Cardiac ventricle fibroblast (primary cell): ENCODE measurements around a stretch of chr3.

DNA sequence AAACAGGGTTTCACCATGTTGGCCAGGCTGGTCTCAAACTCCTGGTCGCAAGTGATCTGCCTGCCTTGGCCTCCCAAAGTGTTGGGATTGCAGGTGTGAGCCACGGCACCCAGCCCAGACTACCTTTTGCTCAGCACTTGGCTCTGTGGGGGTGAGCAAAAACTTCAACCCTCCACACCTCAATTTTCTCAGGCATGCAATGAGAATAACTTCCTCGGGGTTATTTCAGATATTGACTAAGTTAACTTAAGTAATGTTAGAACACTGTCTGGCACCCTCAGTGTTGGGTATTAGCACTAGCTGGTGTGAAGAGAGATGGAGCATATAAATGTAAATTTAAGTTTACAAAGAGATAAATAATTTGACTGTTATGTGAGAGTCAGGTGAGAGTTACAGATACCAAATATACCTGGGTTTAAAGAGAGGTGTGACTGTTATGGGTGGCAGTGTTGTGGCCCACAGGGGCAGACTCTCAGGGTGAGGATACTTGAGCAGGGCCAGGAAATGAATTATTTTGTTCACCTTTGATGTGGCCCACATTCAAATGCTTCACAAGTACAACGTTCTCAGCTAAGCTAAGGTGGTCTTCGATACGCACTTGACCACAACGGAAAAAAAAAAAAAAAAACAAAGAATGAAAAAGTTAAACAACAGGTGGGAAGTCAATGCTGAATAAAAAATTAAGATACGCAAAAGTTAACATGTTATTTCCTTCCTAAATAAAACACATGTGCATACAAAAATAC, 28.9 kb downstream of the CPOX start:
- RAMPAGE, long total RNA = no peak

GRCh38 chr3:98734334-98734636, 28.9 kb upstream of the ST3GAL6 start:
- RAMPAGE, long total RNA = no peak

GRCh38 chr3:98761616-98762306, 1.4 kb upstream of the ST3GAL6 start:
- RAMPAGE, long total RNA = no peak

- RAMPAGE, long total RNA = no peak
Measured at GRCh38 chr3:98764571-98764929, 1.4 kb downstream of the ST3GAL6 start.

- RAMPAGE, long total RNA = no peak
Measured at GRCh38 chr3:98785019-98785686, 22.0 kb downstream of the ST3GAL6 start.

DNA sequence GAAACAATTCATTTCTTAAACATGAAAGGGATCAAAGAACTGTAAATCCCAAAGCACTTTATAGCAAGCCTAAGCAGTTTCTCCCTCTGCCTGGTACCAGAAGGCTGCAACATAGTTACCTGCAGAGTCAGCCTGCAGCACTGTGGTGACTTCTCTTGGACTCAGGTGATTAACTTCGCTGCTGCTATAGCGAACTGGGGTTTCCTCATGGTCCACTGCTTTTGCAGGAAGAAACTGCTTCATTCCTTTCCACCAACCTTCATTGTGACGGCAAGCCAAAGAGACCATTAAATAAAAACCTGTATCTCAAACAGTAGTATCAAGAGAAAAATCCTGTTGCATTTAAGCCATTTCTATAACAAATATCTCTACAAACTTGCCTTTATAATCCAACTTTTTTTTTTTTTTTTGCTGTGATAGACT, 37.3 kb downstream of the ST3GAL6 start:
- RAMPAGE, long total RNA = no peak

GRCh38 chr3:98806601-98807532, 43.7 kb downstream of the ST3GAL6 start:
- RAMPAGE, long total RNA = no peak

DNA sequence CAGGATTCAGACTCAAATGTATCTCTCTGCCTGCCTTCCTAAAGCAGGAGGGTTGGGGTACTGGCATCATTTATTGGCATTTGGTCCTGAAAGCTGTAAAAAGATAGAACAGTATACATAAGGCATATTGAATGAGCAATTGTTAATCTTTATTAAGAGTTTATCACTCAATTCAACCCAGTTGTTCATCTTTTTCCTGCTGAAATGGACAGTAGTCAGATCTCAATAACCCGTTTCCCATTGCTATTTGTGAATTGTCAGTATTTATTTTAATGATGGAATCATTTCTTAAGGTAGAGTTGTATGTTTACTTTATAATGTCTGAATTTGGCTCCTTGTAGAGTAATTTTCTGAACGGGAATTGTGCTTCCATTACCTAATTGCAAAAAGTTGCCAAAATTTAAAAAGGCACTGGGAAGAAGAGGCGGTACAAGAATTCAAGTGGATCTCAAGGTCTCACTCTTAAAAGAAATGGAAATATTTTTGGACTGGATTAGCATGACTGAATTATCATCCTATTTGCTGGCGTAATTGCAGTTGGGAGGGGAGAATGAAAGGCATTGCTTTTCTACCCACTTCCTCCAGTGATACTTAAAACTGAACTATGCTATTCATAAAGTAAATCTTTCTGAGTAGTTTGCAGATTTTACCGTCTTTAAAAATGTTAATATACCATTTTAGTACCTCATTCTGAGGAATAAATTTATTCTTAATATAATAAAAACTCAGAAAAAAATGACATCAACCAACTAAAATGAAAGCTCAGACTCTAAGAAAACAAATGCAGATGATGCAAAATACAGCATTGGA, 46.2 kb downstream of the COL8A1 start:
- RAMPAGE, long total RNA = no peak

- RAMPAGE, long total RNA = no peak
Measured at GRCh38 chr3:99849579-99850376, 32.1 kb downstream of the CMSS1 start.

DNA sequence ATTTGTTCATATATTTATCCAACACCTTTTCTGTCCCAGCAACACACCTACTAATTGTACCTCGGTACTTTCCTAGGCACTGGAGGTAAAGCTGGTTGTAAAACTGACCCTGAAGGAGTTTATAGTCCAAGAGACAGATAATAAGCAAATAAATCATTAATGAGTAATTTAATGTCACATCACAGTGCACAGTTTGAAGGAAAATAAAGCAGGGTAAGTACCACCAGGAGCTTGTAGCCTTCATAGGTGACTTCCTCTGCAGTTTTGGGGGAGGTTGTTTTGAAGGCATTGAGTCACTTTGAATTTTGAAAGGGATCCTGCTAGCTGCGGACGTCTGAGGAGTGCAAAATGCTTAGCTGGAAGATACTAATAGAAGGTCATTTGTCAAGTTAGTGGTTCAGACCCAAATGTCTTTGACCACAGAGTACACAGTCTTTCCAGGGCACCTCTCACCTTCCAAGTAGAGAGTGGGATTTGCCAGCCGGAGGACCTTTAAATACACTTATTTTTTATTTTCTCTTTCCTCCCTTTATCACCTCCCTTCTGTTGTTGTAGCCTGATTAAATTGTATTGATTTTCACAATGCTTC, 53.8 kb downstream of the CMSS1 start:
- RAMPAGE, long total RNA = no peak

DNA sequence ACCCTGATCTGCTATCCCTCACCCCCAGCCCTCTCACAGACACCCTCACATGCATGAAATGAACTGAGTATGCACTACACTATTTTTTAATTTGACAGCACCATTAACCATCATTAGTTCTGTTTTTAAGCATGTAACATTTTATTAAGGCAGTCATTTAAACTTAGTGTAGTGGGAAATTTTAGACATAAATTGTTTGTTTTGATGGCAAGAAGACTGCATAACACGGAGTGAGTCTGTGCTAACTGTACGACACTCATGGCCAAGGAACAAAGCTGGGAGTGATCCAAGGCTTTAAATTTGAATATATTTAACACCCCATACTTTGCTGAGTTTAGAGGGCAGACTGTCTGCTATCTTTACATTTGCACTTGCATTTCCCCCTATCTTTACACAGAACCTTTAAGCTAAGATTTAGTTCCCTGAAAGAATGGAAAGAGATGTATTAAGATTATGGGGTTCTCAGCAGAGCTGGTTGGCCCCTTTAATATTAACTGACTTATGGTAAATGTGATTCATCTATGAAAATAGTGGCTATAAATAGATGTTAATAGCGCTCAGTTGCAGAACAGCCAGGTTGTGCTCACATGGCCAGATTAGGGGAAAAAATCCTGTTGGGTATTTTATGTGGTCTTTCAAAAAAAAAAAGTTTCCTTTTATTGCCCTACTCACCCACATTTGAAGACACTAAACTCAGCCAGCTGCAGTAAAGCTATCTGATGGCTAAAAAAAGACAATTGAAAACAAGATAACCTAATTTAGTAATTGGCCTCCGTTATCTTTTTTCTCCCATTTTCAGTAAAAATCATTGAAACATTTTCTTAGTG, 120.7 kb downstream of the CMSS1 start:
- RAMPAGE, long total RNA = no peak

DNA sequence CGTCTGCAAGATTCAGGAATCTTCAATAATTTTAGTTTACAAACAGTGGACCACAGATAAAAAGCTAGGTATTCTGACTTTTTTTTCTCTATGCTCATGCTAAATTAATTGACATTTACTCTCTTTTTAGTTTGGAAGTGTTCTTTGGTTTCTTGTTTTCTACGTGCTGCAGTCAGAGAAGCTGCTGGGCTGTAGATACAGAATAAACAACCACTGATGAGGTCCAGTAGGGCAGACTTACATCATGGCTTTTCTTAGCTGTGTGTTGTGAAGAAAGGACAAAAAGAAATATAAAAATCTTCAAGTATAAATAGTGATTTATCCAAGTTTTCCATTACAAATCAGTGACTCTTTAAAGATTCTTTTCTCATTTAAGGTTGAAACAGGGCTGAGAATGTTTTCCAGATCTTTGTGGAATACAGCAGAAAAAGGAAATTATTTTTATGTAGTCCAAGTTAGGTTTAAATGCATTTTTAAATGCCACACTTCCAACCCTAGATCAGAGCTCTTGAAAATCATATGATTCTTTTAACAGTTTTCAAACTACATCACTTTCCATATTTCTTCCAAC, 122.2 kb downstream of the CMSS1 start:
- RAMPAGE, long total RNA = no peak

DNA sequence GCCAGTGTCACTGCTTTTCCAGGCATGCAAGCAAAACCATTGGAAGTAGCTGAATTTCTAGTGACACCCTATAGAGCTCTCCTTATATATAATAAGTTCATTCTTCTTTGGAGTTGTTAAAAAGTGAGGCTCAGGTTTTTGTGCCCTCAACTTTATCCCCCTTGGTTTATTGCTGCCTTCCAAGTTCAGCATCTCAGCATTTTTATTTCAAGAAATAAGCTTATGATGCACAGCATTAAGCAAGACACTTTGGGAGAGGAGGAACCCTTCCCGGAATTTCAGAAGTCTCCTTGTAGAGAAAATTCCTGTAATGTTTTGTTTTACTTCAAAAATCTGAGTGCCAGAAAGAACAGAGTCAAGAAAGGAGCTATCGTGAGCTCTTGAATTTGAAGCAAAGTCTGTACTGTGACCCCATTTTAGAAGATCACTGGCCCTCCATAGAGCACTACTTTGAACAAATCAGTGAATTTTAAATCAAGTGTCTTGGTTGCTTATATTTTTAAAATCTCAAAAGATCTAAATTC, 93.1 kb downstream of the FILIP1L start:
- RAMPAGE, long total RNA = no peak

- RAMPAGE, long total RNA = no peak
Measured at GRCh38 chr3:100041014-100041146, 73.4 kb downstream of the FILIP1L start.

GRCh38 chr3:100041832-100043002, 72.1 kb downstream of the FILIP1L start:
- RAMPAGE, long total RNA = no peak

DNA sequence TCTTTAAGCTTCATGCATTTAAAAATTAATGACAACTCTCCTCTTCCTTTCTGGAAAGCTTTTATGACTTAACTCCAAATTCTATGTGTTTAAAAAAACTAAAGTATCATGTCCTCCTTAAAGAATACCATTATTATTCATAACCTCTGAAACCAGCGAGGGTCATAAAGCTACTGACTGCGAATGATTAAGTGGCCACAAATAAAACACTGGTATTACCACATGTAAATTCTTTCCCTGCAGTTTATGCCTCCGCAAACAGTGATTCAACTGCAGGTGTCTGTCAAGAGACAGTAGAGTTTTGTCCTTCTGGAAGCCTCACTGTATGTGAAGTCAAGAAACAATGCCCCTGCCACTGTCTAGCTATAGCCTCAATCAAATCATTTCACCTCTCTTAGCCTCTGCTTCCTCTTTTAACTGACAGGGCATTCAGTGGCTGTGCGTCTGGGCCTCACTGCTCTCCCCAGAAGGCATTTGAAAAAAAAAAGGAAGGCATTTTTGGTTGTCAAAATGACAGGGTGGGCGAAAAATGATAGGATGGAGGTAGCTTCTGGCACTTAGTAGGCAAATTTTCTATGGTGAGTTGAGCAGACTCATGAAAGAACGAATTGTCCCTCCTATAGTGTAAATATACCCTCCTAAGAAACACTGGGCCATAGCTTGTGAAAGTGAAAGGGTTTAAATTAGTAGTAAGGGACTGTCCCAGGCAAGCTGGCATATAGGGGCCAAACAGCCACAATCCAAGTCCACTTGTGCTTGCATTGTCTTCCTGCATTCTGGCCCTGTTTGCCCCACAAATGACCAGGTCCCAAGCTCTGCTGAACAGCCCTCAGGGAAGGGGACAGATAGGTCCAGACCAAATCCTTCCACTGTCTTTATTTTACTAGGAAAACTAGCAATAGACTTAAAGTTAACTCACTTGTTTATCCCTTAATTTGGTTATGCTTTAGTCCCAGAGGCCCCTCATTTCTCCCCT, 66.7 kb downstream of the FILIP1L start:
- RAMPAGE, long total RNA = no peak

DNA sequence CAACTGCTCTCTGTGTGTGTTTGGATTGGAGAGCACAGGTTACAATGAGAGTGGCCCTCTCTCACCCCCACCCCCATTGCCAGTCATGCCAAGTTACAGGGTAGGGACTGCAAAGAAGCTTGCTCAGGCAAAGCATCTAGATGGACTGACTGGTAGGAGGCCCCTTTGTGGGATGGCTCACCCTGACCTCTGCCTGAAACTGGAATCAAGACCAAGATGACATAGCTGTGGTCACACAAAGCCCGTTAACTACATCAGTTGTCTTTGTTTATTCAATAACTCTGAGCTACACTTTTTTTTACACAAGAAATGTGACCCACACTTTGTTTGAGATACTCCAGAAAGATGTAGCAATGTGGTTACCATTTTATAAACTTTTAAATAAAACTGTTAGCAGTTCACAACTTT, 10.2 kb downstream of the FILIP1L start:
- RAMPAGE, long total RNA = no peak

GRCh38 chr3:100352532-100353231, 18.1 kb downstream of the NIT2 start:
- RAMPAGE, long total RNA = no peak

GRCh38 chr3:100377620-100377906, 23.3 kb downstream of the TOMM70 start:
- RAMPAGE, long total RNA = no peak

DNA sequence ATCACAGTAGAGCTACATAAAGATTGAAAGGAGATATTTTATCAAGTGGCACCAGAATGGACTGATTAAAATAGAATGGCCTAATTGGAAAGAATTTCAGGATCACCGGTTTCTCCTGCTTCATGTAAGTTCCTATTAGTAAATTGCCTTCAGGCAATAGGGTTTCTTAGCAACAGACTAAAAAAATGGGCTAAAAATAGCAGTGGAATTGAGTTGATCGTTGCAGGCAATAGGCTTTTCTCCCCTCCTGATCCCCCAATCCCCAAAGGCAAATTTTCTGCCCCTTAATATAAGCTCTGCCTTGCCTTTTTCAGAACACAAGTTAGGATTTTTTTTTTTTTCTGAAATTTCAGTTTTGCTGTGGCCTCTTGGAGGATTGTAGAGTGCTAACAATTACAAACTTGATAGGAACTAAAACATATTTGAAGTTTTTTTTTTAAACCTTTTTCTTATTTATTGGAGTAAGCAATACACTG, 1.0 kb downstream of the LNP1 start:
- RAMPAGE, long total RNA = no peak